ENCODE results near the gene MRPL39.

- PRO-cap, result no peak
- RAMPAGE, long total RNA, result no peak
Observed at GRCh38 chr21:16554318-16554890, 824.6 kb downstream of the USP25 start.

GRCh38 chr21:16587785-16588874, 858.3 kb downstream of the USP25 start:
- PRO-cap, result bidirectional peak, plus-strand start at chr21:16588704, minus-strand start at chr21:16588592
- RAMPAGE, long total RNA, result no peak

GRCh38 chr21:17270208-17270544, 242.7 kb upstream of the CXADR start:
- PRO-cap, result no peak
- RAMPAGE, long total RNA, result no peak

DNA sequence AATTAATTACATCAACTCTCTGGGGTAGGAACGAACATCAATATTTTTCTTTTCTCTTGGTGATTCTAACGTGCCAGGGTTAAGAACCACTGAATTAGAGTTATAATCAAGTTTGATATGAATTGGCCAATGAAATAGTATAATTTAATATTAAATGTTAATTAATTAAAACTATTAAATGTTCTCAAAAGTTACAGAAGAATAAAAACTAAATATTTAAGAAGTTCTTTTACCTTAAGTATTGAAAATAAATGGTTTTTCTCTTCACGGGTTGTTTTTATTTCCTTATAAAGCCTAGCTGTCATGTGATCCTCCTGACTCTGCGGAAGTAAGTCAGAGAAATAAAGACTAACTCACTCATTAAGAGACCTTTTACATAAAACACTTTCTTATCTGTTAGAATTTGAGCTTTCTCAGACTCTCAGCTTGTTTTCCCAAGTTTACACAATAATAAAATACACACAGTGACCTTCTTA, 45.7 kb upstream of the CXADR start:
- PRO-cap, result no peak
- RAMPAGE, long total RNA, result no peak

GRCh38 chr21:17673182-17673594, 60.5 kb upstream of the BTG3 start:
- PRO-cap, result no peak
- RAMPAGE, long total RNA, result no peak

DNA sequence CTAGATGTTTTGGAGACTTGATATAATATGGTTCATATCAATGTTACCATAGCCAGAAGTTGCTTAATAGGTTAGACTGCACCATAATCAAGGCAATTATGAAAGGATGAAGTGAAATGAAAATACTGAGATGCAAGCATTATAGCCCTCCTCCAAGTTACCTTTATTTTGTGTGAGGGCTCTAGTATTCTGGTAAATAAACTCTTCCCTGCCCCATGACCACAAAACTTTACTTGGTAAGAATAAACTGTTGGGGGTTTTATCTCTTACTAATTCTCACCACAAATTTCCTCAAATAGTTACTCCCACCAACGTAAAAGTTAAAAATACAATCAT, 29.6 kb downstream of the C21orf91 start:
- PRO-cap, result no peak
- RAMPAGE, long total RNA, result no peak

DNA sequence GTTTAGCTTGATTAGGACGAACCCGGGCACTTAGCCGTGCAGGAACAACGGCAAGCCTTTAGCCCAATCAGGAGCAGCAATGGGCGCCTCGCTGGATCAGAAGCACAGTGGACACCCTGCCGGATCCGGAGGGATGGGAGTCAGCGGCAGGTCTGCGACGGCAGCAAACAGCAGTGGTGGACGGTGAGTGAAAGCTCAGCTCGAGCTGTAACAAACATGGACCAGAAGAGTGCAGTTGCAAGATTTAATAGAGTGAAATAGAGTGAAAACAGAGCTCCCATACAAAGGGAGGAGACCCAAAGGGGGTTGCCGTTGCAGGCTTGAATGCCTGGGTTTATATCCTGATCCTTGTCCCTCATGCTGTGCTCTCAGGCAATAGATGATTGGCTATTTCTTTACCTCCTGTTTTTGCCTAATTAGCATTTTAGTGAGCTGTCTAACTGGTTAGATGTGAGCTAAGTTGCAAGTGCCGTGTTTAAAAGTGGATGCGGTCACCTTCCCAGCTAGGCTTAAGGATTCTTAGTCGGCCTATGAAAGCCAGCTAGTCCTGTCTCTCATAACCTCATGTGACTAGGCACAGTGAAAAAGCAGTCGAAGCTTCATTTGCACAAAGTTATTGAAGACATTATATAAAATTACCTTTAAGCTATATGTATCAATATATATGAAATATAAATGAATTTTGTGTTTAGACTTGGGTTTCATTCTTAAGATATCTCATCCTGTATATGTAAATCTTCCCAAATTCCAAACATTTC, 356.6 kb upstream of the TMPRSS15 start:
- PRO-cap, result no peak
- RAMPAGE, long total RNA, result no peak

DNA sequence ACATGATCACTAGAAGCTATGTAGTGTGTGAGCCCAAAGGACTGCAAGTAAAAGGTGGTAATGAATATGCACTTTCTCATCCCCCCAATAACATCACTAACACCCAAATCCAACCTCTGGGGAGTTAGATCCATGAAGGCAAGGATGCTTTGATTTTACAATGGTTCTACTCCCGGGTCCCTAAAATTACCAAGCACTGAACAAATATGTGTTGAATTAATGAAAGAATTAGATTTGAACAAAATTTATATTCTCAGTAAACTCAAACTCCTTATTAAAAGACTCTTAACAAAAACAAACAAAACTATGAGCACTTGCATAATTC, 900.2 kb upstream of the TMPRSS15 start:
- PRO-cap, result no peak
- RAMPAGE, long total RNA, result no peak

GRCh38 chr21:22062182-22062816, 1064.1 kb downstream of the NCAM2 start:
- PRO-cap, result no peak
- RAMPAGE, long total RNA, result no peak

- PRO-cap, result no peak
- RAMPAGE, long total RNA, result no peak
Observed at GRCh38 chr21:25396368-25396659, 211.0 kb downstream of the MRPL39 start.

GRCh38 chr21:25606984-25608119, at the start of gene MRPL39:
TSS of gene MRPL39 (minus strand) at chr21:25607481.
- PRO-cap, result bidirectional peak, plus-strand start at chr21:25607566, minus-strand start at chr21:25607491
- RAMPAGE, long total RNA, result no peak

DNA sequence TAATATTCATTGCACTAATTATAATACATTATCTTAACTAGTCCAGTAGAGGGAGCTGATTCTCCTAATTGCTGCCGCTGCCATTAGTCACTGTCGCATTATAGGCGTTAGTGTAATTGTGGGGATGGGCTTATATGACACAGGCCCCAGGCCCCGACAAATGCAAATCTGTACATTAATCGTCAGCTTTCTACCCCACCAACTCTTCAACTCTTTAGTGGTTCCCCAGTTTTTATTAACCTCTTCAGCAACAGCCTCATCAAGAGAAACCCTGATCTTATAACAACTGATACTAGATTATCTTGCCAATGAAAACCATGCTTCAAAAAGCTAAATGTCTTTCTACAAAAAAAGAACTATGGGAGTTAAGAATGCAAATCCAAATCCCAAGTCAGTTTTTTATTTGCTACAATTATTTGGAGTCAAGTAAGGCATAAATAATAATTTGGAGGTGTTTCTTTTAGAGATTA, 161.1 kb downstream of the GABPA start:
- PRO-cap, result no peak
- RAMPAGE, long total RNA, result no peak

- PRO-cap, result no peak
- RAMPAGE, long total RNA, result no peak
Observed at GRCh38 chr21:26068480-26069298, 101.9 kb downstream of the APP start.

DNA sequence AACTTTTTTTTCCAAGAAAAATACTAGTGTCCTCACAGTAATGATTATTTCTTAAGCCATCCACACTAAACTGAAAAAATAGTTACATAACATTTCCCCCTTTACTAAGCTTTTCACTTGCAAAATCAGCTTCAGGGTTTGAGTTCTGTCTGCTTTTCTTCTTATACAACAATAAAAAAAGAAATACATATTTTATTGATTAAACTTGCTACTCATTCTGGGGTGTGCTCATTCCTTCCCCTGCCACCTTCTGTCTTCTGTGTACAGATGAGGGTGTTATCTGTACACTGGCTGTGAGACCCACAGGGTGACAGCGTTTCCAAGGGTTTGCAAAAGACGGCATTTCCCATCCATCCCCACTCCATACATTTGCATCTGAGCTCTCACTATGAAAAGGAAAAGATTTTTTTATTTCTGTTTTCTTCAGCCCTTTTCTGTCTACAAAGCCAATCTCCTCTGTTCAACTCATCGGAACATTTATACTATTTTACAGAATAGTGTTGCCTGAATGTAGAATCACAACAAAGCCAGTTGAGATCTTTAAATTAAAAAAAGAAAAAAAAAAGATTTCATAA, 4.4 kb downstream of the APP start:
- PRO-cap, result no peak
- RAMPAGE, long total RNA, result no peak

DNA sequence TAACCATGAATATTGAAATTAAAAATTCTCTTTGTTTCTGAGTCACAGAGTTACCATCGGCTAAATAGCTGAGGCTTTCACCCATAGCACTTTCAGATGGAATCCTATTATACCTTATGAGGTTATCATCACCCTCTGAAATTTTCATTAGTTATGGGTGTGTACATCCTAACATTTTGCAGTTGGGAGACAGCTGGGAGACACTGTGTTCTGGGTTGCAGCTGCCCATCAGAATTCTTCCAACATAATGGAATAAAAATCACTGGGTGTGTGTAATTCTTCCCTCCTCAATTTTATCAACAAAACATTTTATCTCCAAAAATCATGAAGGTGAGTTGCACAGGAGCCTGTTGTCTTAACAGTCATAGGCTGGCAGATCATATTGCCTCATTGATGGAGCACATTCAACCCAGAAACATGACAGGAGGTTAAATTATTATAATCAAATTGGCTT, 17.5 kb downstream of the CYYR1 start:
- PRO-cap, result no peak
- RAMPAGE, long total RNA, result no peak

- PRO-cap, result unidirectional peak, minus-strand start at chr21:26785097
- RAMPAGE, long total RNA, result no peak
Observed at GRCh38 chr21:26784721-26785655, 60.2 kb downstream of the ADAMTS1 start.

- PRO-cap, result bidirectional peak, plus-strand start at chr21:26801066, minus-strand start at chr21:26801014; bidirectional peak, plus-strand start at chr21:26801233, minus-strand start at chr21:26801204
- RAMPAGE, long total RNA, result no peak
Observed at GRCh38 chr21:26800711-26801441, 44.3 kb downstream of the ADAMTS1 start.

GRCh38 chr21:26842244-26842818, 2.9 kb downstream of the ADAMTS1 start:
- PRO-cap, result no peak
- RAMPAGE, long total RNA, result no peak

DNA sequence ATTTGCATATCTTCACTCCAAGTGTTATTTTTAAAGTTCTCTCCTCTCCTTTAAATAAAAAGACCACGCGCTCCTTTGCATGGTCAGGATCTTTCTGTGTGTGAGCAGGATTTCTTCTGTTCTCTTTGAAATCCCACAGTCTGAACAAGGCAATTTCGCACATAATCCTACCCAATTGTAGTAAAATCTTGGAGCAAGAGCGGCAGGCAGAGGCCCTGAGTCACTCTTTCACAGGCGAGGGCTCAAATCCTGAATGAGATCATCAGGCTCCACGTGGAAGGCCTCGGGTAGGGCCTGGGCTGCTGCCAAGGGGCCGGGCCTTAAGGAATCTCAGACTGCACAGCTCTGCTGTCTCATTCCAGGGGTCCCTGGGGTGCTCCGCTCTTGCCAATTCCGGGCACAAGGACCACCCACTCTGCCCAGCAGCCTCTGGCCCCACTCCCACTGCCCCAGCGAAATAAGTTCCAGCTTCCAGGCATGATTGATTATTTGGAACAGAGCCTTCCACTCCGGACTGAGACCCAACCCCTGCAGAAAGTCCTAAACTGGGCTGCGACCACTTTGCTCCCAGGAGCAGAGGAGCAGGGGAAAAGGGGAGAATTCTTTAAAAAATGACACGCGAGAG, 2.3 kb downstream of the ADAMTS1 start:
- PRO-cap, result bidirectional peak, plus-strand start at position 323 of the sequence, minus-strand start at position 230 of the sequence
- RAMPAGE, long total RNA, result no peak

DNA sequence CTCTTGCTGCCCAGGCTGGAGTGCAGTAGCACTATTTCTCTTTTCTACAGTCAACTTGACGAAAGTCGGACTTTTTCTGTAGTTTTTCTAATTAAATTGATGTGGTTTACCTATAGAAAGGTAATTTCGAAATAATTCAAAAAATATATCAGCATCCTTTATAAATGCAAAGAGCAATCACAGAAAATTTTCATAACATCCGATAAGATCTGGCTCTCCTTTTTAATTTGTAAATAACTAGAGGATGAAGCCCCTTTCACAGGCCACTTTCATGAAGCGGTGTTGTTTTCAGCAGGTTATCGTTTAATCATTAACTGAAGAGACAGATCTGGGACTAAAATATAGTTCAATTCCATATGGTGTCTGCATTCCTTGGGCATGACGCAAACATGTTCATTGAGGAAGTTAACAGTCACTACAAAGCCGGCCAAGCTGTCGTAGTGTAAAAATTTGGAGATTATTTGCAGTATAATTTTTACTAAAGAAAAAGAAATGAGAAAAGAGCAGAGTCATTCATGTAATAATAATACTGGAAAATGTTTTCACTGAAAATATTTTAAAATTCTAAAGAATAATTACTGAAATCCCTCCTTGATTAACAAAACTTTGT, 565.1 kb upstream of the ADAMTS5 start:
- PRO-cap, result no peak
- RAMPAGE, long total RNA, result no peak